ENCODE measurements around the genes CIITA and PRM3.

- PRO-cap, result no peak
These were observed 3.8 kb upstream of the TMEM114 start for GRCh38 chr16:8594042-8594574.

DNA sequence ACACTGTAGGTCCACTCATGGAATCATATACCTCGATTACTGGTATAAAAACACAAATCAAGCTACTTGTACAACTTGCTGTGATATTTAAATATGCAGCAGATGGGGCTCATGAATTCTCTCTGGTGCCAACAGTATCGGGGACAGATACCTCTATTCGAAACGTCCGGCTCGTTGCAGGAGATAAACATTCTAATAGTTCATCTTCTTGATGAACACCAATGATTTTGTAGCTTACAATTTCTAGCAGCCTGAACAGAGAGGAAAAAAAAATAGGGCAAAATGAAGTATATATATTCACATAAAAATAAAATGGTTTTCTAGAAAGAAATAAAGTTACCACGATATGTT, 13.3 kb downstream of the LITAFD start:
- PRO-cap, result no peak

GRCh38 chr16:8918163-8918660, 36.1 kb downstream of the LITAFD start:
- PRO-cap, result no peak

DNA sequence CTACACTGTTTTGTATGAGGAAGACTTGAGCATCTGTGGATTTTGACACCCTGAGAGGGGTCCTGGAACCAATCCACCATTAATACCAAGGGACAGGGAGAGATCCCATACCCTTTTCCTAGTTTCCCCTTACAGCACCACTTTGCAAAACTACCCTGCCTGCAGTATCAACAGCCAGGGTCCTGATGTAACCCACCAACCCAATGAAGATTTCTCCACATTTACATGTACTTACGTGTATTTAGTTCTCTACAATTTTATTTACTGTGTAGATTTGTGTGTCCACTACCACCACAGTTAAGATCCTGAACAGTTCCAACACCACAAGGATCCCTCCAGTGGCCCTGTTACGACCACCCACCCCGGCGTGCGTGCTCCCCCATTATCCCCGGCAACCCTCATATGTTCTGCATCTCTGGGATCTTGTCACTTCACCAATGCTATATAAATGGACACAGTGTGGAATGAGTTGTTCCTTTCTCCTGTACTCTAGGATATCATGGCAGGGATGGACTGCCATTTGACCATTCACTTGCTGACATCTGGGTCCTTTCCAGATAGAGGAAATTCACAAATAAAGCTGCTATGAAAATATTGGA, 24.7 kb downstream of the USP7 start:
- PRO-cap, result no peak

- PRO-cap, result no peak
These were observed 876 bp downstream of the HAPSTR1 start for GRCh38 chr16:9092170-9092869.

- PRO-cap, result no peak
These were observed 13.0 kb downstream of the HAPSTR1 start for GRCh38 chr16:9104337-9105003.

DNA sequence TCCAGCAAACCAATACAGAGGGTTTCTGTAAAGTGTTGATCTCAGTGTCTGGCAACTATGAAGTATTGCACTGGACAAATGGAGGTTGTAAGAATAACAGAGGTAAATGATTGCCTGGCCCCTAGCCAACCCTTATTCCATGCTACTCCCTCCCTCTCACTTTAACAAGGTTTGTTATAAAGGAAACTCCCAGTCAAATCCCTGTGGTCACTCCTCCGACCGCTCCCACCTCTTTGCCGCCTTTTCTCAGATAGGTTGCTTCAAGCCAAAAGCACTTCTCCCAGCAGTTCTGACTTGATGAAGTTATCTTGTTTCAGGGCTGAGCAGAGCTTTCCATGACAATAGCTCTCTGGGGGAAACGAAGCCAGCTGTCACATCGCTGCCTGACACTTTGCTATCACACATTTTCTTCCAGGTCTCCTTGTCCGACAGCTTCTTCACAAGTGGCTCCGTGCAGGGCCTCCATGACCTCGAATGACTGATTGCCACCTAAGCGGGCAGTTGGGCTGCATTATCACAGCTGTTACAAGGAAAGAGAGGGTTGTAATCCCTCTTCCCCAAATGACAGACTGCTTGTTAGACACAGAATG, 278.6 kb downstream of the HAPSTR1 start:
- PRO-cap, result no peak

GRCh38 chr16:9665671-9666518, 516.3 kb downstream of the GRIN2A start:
- PRO-cap, result no peak

GRCh38 chr16:10045849-10046161, 136.4 kb downstream of the GRIN2A start:
- PRO-cap, result no peak

- PRO-cap, result no peak
These were observed 5.7 kb downstream of the ATF7IP2 start for GRCh38 chr16:10391265-10392192.

DNA sequence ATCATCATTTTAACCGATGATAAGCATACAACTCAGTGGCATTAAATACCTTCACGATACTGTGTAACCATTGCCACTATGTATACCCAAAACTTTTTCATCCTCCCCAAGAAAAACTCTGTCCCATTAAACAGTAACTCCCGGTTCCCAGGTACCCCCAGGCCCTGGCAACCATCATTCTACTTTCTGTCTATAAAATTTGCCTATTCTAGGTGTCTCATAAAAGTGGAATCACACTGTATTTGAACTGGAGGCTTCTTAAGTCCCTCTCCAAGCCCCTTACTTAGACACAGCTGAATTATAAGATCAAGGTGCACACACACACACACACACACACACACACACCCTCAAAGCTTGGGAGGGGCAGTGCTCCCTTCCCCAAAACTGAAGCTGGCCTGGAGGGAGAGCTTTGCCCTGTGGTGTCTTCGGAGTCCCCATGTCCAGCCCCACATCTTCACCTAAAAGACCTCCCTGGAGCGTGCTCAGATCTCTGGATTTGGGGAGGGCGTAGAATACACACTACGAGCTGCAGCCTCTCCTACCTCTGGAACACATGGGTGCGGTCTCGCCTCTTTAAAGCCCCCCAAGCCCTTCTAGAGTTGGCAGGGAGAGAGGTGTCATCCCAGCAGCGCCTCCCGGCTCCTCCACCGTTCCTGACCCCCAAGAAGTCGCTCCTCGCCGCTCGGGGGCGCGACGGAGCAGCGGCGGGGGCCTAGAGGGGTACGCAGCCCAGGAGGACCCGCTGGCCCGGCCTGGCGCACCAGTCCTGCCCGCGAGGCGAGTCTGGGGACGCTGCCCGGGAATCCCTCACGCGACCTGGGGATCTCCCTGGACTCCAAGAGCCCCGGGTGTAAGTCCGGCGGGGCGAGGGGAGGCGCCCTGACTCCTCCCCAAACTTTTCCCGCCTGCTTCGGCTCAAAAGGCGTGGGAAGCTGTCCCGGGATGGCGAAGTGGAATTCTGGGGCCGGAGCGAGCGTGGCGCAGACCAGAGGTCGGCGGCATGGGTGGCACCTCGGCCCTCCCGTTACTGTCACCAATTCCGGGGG, 680 bp downstream of the EMP2 start:
- PRO-cap, result bidirectional peak, plus-strand start at position 693 of the sequence, minus-strand start at position 655 of the sequence

DNA sequence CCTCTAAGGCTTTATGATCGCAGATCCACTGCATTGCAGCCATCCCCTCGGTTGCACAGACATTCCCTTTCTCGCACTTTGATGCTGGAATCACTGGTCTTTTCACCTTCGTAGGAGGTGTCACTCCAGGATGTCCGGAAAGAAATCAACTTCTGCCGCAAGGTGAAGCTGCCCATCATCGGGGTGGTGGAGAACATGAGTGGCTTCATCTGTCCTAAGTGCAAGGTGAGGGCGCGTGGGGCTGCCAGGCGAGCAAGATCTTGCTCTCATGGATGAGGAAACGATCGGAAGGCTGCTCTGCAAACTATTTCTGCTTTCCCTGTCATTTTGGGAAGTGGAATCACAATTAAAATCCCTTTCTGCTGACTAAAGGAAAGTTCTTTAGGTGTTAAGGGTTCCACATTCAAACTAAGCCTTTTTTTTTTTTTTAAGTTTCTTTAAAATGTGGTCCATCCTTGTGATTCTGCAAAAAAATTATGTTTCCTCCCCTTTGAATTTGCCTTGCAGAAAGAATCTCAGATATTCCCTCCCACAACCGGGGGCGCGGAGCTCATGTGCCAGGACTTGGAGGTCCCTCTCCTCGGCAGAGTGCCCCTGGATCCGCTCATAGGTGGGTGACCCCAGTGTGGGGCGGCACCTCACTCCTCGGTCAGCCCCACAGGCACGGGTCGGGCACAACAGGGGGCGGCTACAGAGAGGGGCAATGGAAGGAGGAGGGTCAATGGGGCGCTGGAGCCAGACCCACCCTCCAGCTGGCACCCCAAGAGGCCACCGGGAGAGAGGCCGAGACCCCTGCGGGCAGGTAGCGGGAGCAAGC, 17.8 kb downstream of the NUBP1 start:
- PRO-cap, result no peak

DNA sequence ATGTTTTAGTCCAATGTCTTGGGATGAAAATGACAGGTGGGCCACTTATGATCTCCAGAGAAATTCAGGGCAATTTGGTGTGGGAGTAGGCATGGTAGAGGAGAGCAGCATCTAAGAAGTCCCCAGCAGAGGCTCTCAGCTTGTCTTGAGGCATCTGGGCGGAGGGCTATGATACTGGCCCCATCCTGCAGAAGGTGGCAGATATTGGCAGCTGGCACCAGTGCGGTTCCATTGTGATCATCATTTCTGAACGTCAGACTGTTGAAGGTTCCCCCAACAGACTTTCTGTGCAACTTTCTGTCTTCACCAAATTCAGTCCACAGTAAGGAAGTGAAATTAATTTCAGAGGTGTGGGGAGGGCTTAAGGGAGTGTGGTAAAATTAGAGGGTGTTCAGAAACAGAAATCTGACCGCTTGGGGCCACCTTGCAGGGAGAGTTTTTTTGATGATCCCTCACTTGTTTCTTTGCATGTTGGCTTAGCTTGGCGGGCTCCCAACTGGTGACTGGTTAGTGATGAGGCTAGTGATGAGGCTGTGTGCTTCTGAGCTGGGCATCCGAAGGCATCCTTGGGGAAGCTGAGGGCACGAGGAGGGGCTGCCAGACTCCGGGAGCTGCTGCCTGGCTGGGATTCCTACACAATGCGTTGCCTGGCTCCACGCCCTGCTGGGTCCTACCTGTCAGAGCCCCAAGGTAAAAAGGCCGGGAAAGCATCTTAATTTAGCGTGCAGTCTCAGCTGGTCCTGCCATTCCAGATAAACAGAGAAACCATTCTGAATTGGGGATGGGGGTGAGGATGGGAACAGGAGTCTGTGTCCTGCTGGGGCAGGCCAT, at the start of gene CIITA:
Gene CIITA, plus strand, starts transcription at position 510 of the 831 bp plus-strand sequence.
- PRO-cap, result no peak

- PRO-cap, result no peak
These were observed 37.7 kb downstream of the CLEC16A start for GRCh38 chr16:10981909-10982543.

- PRO-cap, result no peak
These were observed 60.5 kb downstream of the CLEC16A start for GRCh38 chr16:11004769-11005428.

DNA sequence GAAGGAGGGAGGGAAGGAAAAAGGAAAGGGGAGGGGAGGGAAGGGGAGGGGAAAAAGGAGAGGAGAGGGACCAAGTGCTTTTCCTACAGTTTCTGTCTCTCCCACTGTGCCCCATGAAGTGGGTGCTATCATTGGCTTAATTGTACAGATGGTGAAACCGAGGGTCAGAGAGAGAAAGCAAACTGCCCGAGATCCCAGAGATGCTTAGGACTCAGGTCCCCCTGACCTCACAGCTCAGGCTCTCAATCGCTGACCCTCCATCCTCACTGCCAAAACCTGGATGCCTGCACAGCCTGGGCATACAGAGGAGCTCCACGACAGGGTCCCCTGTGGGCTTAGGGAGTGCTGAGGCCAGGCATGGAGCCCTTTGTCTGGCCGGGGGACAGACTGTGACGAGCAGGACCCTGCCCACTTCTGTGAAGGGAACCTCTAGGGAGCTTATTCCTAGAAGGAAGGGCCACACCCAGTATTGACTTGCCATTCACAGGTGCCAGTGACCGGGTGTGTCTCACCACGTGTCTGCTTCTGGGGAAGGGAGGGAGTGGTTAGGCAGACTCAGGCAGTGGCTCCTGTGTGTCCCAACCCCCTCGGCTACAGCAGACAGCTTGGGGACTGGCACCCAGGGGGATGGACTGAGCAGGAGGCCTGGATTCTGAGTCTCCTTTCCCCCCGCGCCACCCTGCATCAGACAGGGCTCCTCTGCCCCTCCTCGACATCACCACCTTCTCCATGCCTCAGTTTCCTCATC, 57.3 kb downstream of the SOCS1 start:
- PRO-cap, result no peak

DNA sequence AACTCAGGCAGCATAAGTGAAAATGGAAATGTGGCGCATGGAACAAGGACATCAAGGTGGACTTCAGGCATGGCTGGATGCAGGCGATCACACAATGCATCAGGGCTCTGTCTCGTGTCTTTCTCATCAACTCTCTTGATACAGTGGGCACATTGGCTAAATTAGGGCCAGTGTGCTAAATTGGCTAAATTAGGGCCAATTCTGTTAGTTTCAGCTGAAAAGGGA, 17.7 kb downstream of the SOCS1 start:
- PRO-cap, result no peak

- PRO-cap, result no peak
These were observed 4.8 kb downstream of the SOCS1 start for GRCh38 chr16:11250959-11251779.

DNA sequence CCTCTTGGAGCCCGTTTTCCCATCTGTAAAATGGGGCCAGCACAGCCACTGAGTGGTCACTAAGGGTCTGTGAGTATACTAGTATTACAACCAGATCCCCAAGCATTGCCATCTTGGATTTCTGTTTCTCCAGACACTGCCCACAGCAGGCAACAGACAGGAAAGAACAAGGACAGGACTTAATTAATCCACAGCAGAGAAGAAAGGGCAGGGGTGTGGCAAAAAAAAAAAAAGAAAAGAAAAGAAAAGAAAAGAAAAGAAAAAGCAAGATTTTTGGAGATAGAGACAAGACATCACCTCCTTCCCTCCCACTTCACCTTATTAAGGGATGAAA, 3.2 kb downstream of the SOCS1 start:
- PRO-cap, result no peak

- PRO-cap, result no peak
These were observed at the start of gene PRM3 for GRCh38 chr16:11273562-11274123. Gene PRM3, minus strand, starts transcription at chr16:11273629.

All from ascending aorta (tissue), 1 donor.